Breast (tissue), 4 donors: ENCODE measurements around a stretch of chr1.

DNA sequence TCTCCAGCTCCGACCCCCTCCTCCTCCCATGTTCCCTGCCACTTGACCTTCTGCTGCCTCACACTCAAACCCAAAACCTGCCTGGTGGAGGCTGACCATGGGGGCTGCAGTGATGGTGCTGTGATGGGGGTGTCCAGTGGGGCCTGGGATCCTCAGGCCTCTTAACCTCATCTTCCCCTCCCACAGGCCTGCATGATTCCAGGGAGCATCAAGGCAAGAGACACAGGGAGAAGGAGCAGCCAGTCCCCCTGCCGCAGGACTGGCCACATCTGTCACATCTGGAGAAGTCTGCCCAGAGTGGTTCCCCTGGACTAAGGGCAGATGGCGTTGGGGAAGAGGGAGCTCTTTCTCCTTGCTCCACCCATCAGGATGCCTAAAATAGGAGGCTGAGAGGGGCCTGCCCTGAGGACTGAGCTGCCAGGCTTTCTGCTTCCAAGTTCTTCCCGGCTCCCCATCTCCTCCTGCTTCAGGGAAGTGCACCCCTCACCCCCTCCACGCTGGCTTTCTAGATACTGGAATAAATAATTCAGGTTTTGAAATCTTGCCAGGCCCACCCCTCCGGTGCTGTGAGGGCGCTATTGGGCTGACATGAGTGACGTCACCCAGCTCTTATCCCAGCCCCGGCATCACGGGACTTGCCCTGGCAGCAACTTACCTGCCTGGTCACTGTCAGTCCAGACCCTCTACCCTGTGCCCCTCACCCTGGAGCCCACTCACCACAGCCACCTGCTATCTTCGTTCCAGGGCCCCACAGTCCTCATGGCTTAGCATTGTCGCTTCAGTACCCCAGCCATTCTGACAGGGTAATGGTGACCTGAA, 1.1 kb upstream of the GPR3 start:
- PRO-cap, 3 experiments, result no peak in any of the 3 experiments
- RRBS, result 3% methylated on average over 5 of the region's 12 CpGs

DNA sequence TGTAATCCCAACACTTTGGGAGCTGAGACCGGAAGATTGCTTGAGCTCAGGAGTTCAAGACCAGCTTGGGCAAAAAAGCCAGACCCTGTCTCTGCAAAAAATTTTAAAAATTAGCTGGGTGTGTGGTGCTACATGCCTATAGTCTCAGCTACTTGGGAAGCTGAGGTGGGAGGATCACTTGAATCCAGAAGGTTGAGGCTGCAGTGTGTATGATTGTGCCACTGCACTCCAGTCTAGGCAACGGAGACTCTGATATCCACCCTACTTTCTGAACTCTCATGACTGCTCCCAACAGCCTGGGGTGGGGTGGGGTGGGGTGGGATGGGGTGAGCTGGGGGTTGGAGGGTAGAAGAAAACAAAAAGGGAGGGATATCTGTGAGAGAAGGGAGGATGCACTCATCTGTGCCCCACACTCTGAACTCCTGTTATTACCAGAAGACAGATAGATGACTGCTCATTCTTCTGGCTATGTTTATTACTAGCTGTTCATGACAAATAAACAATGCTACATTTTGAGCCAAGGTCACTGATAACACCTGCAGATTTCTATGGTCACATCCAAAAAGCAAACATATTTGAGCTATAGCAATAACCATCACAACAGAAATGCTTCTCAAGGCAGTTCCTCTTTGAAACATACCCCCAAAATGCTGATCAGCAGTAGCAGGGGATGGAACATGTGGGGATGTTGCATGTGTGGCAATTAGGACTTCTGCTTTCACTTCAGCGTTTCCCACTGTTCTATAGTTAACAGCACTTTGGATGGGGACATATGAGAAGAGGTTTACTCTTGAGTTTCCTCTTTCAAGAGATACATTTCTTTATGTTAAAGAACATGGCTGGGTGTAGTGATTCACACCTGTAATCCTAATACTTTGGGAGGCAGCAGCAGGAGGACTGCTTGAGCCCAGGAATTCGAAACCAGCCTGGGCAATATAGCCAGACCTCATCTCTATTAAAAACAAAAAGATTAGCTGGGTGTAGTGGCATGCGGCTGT, 43.2 kb downstream of the GPR3 start:
- PRO-cap, 3 experiments, result no peak in any of the 3 experiments
- RRBS, result no CpG with 5 or more reads among the region's 5 CpGs

DNA sequence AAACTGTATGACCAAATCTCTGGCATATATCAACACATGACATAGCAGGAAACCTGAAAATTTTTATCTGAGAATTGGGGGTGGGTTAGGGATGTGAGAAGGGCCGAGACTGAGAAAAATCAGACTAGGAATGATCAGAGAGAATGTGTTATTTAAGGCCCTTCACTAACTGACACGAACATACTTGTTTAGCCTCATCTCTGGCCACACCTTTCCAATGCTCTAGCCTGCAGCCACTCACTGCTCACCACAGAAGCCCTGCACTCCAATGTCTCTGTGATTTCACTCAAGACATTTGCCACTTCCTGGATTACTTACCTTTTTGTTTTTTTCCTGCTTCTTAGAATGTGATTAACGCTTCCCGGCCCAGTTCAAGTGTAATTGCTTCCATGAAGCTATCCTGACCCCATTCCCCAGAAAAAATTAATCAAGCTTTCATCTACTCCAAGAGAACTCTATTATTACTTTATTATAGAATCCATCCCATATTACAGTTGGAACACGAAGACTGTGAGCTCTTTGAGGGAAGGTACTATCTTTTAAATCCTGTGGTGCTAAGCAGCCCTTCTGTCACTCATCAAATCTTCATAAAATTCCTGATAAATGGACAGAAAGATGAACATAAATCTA, 34.5 kb downstream of the WASF2 start:
- PRO-cap, 3 experiments, result no peak in any of the 3 experiments
- RRBS, result no CpG with 5 or more reads among the region's 5 CpGs

DNA sequence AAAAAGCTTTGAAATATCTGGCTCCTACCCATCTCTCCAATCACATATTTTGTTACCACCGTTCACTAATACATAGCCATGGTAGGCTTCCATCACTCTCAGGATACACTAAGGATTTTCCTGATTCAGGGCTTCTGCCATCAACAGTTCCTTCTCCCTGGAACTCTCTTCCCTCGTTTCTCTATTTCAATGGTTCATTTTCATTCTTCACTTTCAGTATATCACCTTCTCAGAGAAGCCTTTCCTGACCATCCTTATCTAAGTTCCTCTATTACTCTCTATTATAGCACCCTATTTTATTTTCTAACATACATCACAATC, 14.7 kb downstream of the WASF2 start:
- PRO-cap, 3 experiments, result no peak in any of the 3 experiments
- RRBS, result no CpG with 5 or more reads among the region's 2 CpGs

GRCh38 chr1:27522141-27523023, 32.4 kb upstream of the WASF2 start:
- PRO-cap, 3 experiments, result no peak in any of the 3 experiments
- RRBS, result no CpG with 5 or more reads among the region's 27 CpGs

DNA sequence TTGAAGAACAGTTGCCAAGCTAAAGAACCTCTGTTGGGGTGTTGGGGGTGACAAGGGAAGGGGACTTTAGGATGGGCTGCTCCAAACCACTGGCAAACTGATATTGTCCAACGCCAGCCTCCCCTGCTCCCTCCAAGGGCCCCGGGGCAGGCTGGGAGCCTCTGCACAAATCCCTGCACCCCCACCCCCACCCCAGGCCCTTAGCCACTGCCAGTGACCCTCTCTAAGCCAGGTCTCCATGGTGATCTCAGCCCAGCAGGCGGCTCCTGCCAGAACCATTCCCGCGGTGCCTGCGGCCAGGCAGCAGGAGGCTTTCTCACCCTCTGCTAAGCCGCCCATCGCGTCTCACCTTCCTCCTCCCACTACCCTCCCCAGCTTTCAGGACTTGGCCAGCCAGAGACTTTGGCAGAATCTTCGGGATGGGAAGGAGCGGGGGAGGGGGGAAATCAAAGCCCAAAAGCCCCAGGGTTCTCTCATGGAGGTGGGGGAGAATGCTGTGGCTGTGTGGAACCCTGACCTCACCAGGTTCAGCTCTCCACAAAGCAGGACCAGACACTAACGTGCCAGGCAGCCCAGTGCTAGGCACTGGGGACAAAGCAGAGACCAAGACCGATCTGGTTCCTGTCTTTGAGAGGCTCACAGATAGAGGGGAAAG, 46.8 kb upstream of the WASF2 start:
- PRO-cap, 3 experiments, result no peak in any of the 3 experiments
- RRBS, result no CpG with 5 or more reads among the region's 13 CpGs

DNA sequence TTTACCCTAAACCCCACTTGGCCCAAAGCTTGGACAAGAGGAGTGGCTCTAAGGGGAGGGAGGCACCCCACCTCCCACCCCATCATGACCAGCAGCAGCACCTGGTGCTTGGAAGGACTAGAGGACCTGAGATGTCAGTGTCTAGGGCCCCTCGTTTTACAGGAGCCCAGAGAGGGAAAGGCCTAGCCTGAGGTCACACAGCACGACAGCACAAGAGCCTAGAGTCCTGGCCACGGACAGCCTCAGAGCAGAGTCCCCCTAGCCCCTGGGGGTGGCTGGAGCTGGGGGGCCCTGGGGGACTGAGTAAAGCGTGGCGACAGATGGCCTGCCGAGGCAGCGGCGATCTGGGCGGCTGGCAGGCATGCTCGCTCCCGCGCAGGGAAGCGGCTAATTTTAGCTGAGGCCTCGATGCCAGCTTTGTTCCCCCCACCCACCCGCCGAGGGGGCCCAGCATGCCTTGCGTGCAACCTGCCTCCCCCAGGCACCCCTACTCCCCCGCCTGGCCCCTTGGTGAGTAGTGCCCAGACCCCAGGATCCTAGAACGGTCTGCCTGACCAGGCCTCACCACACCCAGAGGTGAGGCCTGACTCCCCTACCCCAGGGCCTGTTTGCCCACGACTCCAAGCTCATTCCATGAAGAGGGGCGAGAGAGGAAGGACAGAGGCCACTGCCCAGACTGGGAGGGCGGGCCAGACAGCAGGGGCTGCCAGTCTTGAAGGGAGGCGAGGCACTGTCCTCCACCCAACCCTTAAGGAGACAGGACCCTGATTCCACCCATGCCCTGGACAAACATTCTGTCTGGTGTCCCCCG, 39.0 kb downstream of the AHDC1 start:
- PRO-cap, 3 experiments, result no peak in any of the 3 experiments
- RRBS, result no CpG with 5 or more reads among the region's 24 CpGs

DNA sequence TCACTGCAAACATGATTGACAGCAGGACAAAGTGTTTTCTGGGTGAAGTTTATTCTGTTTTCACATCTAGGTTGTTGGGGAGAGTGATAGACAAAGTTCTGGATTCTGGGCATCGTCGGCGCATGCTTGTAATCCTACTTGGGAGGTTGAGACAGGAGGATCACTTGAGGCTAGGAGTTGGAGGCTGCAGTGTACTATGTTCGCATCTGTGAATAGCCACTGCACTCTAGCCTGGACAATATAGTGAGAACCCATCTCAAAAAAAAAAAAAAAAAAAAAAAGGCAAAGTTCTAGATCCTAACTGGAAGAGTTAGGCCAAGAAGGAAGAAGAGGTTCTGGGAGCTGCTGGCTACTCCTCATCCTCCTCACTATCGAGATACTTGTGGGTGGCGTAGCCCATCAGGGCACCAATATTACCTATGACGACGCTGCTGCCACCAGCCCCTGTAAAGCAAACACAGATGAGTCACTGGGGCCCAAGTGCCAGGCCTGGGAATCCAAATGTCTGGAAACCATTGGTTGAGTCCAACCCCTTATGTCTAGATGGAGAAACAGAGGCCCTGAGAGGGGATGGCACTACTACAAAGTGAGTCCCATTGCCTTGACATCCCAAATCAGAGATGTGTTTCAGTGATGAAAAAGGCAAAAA, 5.8 kb downstream of the IFI6 start:
- PRO-cap, 3 experiments, result no peak in any of the 3 experiments
- RRBS, result no CpG with 5 or more reads among the region's 8 CpGs

DNA sequence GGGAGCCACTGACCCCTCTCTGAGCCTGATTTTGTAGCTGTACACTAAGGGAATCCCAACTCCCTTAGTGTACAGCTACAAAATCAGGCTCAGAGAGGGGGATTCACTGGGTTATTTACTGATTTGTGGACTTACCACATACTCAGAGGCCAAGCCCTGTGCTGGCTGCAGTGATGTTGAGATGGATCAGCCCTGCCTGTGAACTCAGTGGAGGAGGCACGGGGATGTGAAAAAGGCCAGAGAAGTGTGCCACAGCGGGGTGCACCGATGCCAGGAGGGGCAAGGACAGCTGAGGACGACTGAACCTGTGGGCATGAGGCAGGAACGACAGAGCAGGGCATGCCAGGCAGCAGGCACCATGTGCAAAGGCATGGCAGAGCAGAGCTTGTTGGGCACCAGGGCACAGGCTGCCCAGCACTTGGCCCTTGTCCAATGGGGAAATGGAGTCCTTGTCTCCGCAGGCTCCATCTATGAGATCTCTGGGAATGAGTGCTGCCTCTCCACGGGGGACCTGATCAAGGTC, 3.8 kb downstream of the THEMIS2 start:
- PRO-cap, 3 experiments, result no peak in any of the 3 experiments
- RRBS, result no CpG with 5 or more reads among the region's 7 CpGs

GRCh38 chr1:27886096-27886661, 13.8 kb downstream of the THEMIS2 start:
- PRO-cap, 3 experiments, result no peak in any of the 3 experiments
- RRBS, result 67% methylated on average over 1 of the region's 9 CpGs

- PRO-cap, 3 experiments, result no peak in any of the 3 experiments
- RRBS, result no CpG with 5 or more reads among the region's 3 CpGs
Measured at GRCh38 chr1:28063976-28064397, 24.4 kb downstream of the EYA3 start.

GRCh38 chr1:28104892-28105639, 16.7 kb upstream of the EYA3 start:
- PRO-cap, 3 experiments, result peak in 2 of 3 experiments; most common minus-strand start chr1:28105242 (in 2)
- RRBS, result no CpG with 5 or more reads among the region's 11 CpGs

DNA sequence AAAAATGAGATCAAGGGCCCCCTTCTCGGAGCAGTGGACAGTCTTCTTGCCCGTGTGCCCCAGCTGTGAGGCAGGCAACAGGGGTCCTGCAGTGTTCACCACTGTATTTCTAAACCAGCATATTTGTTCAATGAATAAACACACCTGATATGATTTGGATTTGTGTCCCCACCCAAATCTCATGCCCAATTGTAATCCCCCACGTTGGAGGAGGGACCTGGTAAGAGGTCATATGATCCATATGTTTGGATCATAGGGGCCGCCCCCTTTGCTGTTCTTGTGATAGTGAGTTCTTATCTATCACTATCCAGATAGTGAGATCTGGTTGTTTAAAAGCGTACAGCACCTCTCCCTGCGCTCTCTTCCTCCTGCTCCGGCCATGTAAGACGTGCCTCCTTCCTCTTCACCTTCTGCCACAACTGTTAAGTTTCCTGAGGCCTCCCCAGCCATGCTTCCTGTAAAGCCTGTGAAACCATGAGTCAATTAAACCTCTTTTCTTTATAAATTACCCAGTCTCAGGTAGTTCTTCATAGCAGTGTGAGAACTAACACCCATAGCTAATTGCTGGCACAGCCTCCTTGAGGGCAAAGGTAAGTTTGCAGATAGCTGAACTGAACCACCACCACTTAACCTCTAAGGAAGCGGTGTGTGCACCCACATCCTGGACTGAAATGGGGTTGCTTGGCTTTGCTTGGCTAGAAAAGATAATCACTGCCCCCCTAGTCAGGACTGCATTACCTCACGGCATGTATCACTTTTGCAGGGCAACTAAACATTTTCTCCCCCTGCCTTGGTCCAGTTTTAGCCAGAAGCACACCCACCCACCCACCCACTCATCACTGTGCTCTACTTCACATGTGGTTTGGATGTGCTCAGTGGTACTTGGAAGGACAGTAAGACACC, 22.9 kb upstream of the PTAFR start:
- PRO-cap, 3 experiments, result no peak in any of the 3 experiments
- RRBS, result no CpG with 5 or more reads among the region's 10 CpGs

DNA sequence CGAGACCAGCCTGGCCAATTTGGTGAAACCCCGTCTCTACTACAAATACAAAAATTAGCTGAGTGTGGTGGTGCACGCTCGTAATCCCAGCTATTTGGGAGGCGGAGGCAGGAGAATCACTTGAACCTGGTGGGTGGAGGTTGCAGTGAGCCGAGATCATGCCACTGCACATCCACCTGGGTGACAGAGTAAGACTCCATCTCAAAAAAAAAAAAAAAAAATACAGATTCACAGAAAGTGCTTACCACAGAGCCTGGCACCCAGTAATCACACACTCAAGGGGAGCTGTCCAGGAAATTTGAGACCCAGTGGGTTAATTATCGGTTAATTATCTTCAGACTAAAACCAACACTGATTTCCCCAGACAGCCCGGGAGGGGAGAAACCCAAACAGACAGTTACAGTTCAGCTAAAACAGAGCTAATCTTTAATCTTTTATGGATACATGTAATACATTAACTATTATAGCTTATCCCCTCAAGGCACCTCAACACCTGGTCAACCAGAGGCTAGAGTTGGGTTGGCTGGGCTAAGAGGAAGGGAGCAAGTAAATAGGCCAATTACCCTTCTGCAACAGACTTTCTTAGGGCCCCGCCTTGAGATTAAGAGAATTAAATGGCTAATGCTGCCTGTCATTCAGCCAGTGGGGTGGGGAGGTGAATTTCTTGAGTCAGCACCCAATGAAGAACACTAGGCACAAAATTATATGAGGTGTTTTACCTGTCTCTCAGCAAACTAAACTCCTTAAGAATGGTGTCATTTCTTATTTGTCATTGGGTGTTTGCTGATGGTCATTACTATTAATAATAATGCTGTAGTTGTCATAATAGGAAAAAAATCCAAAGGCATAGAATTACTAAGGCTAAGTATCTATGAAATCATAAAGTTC, 6.7 kb upstream of the MED18 start:
- PRO-cap, 3 experiments, result no peak in any of the 3 experiments
- RRBS, result no CpG with 5 or more reads among the region's 9 CpGs

DNA sequence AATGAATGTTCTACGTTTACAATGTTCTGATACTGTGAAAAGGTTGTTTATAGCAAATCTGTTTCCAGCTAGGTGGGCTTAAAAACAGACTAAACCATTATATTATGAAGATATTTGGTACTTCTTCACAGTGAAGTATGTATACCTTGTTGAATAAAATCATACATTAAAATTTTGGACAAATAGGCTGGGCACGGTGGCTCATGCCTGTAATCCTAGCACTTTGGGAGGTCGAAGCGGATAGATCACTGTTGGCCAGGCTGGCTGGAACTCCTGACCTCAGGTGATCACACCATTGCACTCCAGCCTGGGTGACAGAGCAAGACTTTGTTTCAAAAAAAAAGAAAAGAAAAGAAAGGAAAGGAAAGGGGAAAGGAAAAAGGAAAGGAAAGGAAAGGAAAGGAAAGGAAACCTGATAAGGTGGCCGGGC, 57.8 kb upstream of the RCC1 start:
- PRO-cap, 3 experiments, result no peak in any of the 3 experiments
- RRBS, result no CpG with 5 or more reads among the region's 5 CpGs

- PRO-cap, 3 experiments, result no peak in any of the 3 experiments
- RRBS, result no CpG with 5 or more reads among the region's 15 CpGs
Measured at GRCh38 chr1:28505311-28505624, 575 bp upstream of the RCC1 start.

- PRO-cap, 3 experiments, result peak in 3 of 3 experiments; most common plus-strand start chr1:28518263 (in 2); most common minus-strand start chr1:28518511 (in 1)
- RRBS, result 2% methylated on average over 48 of the region's 104 CpGs
Measured at GRCh38 chr1:28517530-28518777, 12.1 kb downstream of the RCC1 start.

GRCh38 chr1:28580350-28580929, 11.6 kb upstream of the RAB42 start:
- PRO-cap, 3 experiments, result peak in 1 of 3 experiments; most common minus-strand start chr1:28580512 (in 1)
- RRBS, result no CpG with 5 or more reads among the region's 5 CpGs

DNA sequence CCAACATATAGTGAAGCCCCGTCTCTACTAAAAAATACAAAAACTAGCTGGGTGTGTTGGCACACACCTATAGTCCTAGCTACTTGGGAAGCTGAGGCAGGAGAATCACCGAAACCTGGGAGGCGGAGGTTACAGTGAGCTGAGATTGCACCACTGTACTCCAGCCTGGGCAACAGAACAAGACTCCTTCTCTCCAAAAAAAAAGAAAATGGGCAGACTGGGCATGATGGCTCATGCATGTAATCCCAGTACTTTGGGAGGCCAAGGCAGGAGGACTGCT, 11.6 kb downstream of the TAF12 start:
- PRO-cap, 3 experiments, result no peak in any of the 3 experiments
- RRBS, result no CpG with 5 or more reads among the region's 3 CpGs

GRCh38 chr1:28871970-28872376, 42.4 kb upstream of the EPB41 start:
- PRO-cap, 3 experiments, result no peak in any of the 3 experiments
- RRBS, result no CpG with 5 or more reads among the region's 5 CpGs